ENCODE data around the genes KAT2A, HSD17B1 and COA3.

DNA sequence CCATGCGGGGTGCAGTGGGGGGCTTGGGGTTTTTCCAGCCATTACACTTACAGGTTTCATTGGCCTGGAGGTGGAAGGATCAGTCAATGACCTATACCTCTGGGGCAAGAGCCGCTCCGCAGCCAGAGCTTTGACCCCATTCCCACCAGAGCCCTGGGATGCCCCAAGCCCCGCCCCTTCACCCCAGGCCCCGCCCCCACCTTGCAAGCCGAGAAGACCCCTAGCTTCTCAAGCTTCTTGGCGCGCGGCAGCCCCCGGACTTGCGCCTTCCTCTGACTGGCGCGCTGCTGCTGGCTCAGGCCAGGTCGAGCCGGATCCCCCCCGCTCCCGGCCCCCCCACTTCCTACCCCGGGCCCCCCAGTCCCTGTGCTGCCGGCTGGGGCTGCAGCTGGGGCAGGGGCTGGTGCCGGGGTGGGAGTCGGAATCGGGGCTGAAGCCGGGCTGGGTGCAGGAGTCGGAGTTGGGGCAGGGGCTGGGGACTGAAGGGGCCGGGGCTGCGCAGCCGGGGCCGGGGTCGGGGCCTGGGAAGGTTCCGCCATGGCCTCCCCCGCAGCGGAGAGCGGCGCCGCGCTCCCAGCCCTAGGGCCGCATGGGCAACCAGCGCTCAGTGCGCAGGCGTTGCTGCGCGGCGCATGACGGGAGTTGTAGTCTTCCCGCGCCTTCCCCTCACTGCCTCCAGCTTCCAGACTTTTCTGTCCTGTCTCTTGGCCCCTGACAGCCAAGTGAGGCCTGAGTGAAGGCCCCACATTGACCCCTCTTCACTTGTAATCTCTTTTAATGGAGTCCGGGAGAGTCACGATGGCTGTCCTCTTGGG is at the start of gene KAT2A:
Gene KAT2A, minus strand, starts transcription at position 602 of the 815 bp plus-strand sequence.
- PRO-cap, result unidirectional peak, minus-strand start at position 591 of the sequence
CAGE:
- cytosol, long polyA minus RNA, result no peak
- cytosol, long polyA plus RNA, result no peak
- long polyA plus RNA, result no peak
- nucleus, long polyA minus RNA, result no peak
- nucleus, long polyA plus RNA, result no peak

DNA sequence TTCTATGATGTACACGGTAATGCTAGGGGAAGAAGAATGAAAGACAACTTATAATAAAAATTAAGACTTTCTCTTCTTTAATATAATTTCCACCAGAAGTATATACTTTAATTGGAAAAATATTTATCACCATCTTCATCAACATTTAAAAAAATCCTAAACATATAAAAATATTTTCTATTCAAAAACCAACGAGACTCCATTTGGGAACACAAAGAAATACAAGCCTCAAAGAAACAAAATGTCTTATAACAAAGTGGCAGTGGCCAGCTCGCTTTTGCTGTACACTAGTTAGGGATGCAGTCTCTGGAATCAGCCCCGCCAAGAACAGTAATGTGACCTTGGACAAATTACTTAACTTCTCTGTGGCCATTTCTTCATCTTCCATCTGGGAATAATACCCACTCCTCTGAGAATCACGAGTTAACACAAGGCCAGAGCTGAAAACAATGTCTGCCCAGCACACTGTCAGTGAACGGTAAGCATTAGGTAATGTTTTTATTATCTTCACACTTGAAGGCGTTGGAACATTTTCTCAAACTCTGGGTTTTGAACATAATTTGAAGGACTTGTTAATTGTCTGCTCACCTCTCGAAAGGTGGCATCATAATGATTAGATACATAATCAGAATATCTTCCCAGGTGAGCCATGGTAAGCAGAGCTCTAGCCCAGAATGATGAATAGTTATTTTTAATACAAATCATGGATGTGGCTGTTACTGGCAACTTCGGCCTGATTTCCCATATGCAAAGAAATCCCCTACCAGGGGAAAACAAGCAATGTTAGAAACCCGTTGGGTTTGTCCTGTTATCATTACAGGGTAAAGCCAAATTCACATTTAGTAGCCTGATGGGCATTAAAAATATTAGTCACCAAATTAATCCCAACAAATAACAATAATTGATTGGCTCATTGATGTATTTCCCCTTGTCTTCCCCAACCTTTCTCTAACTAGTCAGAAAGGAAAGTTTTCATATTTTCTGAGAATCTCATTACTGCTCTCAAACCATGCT is 5.4 kb downstream of the STAT5B start:
- PRO-cap, result no peak
CAGE:
- cytosol, long polyA minus RNA, result no peak
- cytosol, long polyA plus RNA, result no peak
- long polyA plus RNA, result no peak
- nucleus, long polyA minus RNA, result no peak
- nucleus, long polyA plus RNA, result no peak

- PRO-cap, result no peak
CAGE:
- cytosol, long polyA minus RNA, result no peak
- cytosol, long polyA plus RNA, result no peak
- long polyA plus RNA, result no peak
- nucleus, long polyA minus RNA, result no peak
- nucleus, long polyA plus RNA, result no peak
Measured at GRCh38 chr17:42273175-42273508, 3.0 kb downstream of the STAT5B start.

DNA sequence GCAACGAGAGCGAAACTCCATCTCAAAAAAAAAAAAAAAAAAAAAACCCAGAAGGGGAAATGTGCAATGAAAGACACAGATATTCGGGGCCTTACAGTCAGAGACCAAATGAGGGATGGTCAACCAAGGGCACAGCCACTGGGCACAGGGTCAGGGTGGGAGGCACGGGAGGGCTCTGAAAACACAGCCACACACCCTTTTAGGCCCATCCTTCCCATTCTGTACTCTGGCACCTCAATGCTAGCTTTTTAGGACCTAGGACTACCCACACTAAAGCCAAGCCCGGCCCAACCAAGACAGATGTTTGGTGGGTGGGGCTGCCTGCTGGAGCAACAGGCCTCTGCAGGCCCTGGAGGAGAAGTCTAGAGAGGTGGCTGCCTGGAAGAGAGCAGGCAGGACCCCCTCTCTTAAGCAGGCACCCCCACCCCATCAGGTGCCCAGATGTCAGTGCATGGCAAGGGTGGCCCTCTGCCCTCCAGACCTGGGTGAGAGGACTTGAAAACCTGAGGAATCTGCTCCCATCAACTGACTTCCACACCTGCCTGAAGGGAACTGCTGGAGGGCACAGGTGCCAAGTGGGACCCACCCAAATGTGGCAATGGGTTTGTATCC is 2.0 kb upstream of the STAT5A start:
- PRO-cap, result no peak
CAGE:
- cytosol, long polyA minus RNA, result no peak
- cytosol, long polyA plus RNA, result no peak
- long polyA plus RNA, result no peak
- nucleus, long polyA minus RNA, result no peak
- nucleus, long polyA plus RNA, result no peak

DNA sequence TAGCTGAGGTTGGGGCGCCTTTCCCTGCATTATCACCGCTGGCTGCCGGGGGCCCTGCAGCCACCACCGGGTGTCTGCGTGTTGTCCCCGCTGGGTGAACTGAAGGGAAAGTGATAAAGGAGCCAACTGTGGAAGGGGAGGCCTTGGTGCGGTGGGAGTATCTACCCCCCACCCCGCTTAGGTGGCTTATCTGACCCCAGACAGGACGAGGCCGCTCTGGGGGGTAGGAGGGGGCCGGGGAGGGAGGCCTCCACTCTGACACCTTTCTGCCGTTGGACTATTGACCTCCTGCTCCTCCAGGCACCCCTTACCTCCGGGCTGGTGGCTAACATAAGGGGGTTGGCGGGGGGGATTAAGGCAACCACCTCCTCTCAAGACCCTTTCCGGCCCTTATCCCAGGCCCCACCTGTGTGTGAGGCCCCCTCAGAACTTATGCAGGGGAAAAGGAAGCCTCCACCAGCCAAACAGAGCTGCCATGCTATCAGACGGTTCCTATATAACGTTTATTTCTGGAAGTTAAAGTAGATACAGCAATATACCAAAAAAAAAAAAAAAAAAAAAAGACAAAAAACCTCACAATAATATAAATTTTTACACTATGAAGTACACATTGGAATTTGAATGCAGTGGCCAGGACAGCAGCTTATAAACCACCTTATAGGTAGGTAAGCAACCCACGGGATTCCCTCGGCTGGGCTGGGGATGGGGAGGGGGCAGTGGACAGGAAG is 24.7 kb downstream of the STAT5A start:
- PRO-cap, result no peak
CAGE:
- cytosol, long polyA minus RNA, result no peak
- cytosol, long polyA plus RNA, result no peak
- long polyA plus RNA, result no peak
- nucleus, long polyA minus RNA, result no peak
- nucleus, long polyA plus RNA, result no peak

- PRO-cap, result no peak
CAGE:
- cytosol, long polyA minus RNA, result no peak
- cytosol, long polyA plus RNA, result no peak
- long polyA plus RNA, result no peak
- nucleus, long polyA minus RNA, result no peak
- nucleus, long polyA plus RNA, result no peak
Measured at GRCh38 chr17:42313632-42314113, 25.4 kb downstream of the STAT5A start.

DNA sequence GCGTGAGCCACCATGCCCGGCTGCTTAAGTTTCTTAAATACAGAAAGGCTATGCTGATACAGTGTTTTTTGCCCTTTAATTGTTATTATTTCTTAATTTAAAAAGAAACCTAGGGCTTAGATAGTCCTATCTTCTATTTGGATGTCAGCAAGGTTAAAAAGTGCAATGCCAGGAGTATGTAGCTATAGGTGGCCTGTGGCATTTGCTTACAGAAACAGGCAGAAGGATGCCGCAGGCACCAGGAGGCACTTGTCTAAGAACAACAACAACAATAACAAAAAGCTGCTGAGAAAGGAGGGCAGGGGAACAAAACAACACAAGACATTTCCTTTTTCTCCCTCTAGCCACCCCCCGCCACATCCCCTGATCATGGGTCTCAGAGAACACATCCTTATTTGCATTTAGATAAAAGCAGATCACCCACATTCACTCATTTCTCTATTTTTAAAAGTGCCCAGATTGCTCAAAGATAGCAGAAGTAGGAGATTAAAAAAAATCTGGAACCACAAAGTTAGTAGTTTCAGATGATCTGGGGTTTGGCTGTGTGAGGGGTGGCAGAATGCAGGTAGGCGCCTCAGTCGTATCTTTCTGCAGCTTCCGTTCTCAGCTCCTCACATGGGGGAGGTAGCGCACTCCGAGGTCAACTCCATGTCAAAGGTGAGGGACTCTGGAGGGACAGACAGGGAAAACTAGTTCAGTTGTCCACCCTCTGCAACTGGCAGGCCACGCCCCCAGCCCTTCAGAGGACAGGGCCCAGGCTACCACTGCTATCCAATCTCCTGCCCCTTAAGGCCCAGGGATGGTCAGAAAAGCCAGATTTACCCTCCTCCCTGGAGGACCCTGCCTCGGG is 27.1 kb downstream of the STAT5A start:
- PRO-cap, result no peak
CAGE:
- cytosol, long polyA minus RNA, result no peak
- cytosol, long polyA plus RNA, result no peak
- long polyA plus RNA, result no peak
- nucleus, long polyA minus RNA, result no peak
- nucleus, long polyA plus RNA, result no peak

GRCh38 chr17:42460342-42461096 is 1.8 kb downstream of the ATP6V0A1 start:
- PRO-cap, result no peak
CAGE:
- cytosol, long polyA minus RNA, result no peak
- cytosol, long polyA plus RNA, result no peak
- long polyA plus RNA, result no peak
- nucleus, long polyA minus RNA, result no peak
- nucleus, long polyA plus RNA, result start-site peak on the plus strand at chr17:42460880-42460954, 20 and 16 reads in 2 replicates

- PRO-cap, result no peak
CAGE:
- cytosol, long polyA minus RNA, result no peak
- cytosol, long polyA plus RNA, result no peak
- long polyA plus RNA, result no peak
- nucleus, long polyA minus RNA, result no peak
- nucleus, long polyA plus RNA, result no peak
Measured at GRCh38 chr17:42469834-42470335, 11.2 kb downstream of the ATP6V0A1 start.

DNA sequence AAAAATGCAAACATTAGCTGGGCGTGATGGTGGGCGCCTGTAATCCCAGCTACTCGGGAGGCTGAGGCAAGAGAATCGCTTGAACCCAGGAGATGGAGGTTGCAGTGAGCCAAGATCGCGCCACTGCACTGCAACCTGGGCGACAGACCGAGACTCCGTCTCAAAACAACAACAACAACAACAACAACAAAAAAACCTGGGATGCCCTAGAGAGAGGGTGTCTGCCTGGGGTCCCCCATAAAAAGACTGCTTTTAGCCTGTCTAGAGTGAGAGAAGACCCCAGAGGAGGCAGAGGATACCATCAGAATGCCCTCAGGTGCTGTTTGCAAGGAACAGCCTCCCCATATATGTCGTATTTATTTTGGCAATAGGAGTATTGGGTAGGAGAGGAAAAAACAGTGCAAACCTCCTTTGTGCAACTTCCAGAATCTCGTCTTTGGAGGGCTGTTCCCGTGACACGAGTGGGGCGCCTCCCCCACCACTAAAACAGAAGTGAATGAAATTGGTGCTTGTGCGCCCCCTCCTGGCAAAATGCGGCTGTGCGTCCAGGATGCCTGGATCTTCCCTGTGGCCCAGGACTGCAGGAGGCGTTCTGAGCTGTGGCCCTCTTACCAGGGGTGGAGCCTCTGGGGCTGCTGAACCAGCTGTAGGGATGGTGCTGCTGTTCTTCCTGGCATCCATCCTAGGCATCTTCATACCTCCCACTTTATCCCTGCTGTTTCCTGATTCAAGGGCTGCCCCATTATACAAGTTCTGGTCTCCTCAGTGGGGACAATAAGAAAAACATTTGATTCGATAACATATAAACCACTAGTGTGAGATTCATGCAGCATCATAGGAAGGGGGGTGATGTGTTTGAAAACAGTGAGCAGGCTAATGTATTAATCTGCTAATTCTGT is 18.7 kb upstream of the NAGLU start:
- PRO-cap, result no peak
CAGE:
- cytosol, long polyA minus RNA, result no peak
- cytosol, long polyA plus RNA, result no peak
- long polyA plus RNA, result no peak
- nucleus, long polyA minus RNA, result no peak
- nucleus, long polyA plus RNA, result no peak

- PRO-cap, result no peak
CAGE:
- cytosol, long polyA minus RNA, result no peak
- cytosol, long polyA plus RNA, result no peak
- long polyA plus RNA, result no peak
- nucleus, long polyA minus RNA, result no peak
- nucleus, long polyA plus RNA, result no peak
Measured at GRCh38 chr17:42522132-42522442, 14.0 kb upstream of the NAGLU start.

GRCh38 chr17:42547578-42548105 is 5.1 kb upstream of the HSD17B1 start:
- PRO-cap, result no peak
CAGE:
- cytosol, long polyA minus RNA, result no peak
- cytosol, long polyA plus RNA, result no peak
- long polyA plus RNA, result no peak
- nucleus, long polyA minus RNA, result no peak
- nucleus, long polyA plus RNA, result no peak

- PRO-cap, result no peak
CAGE:
- cytosol, long polyA minus RNA, result no peak
- cytosol, long polyA plus RNA, result no peak
- long polyA plus RNA, result no peak
- nucleus, long polyA minus RNA, result no peak
- nucleus, long polyA plus RNA, result no peak
Measured at GRCh38 chr17:42552826-42553159, at the start of gene HSD17B1. HSD17B1 (plus strand) TSS chr17:42552923.

GRCh38 chr17:42572871-42573768 is 4.4 kb downstream of the PSMC3IP start:
- PRO-cap, result no peak
CAGE:
- cytosol, long polyA minus RNA, result no peak
- cytosol, long polyA plus RNA, result no peak
- long polyA plus RNA, result no peak
- nucleus, long polyA minus RNA, result no peak
- nucleus, long polyA plus RNA, result no peak

DNA sequence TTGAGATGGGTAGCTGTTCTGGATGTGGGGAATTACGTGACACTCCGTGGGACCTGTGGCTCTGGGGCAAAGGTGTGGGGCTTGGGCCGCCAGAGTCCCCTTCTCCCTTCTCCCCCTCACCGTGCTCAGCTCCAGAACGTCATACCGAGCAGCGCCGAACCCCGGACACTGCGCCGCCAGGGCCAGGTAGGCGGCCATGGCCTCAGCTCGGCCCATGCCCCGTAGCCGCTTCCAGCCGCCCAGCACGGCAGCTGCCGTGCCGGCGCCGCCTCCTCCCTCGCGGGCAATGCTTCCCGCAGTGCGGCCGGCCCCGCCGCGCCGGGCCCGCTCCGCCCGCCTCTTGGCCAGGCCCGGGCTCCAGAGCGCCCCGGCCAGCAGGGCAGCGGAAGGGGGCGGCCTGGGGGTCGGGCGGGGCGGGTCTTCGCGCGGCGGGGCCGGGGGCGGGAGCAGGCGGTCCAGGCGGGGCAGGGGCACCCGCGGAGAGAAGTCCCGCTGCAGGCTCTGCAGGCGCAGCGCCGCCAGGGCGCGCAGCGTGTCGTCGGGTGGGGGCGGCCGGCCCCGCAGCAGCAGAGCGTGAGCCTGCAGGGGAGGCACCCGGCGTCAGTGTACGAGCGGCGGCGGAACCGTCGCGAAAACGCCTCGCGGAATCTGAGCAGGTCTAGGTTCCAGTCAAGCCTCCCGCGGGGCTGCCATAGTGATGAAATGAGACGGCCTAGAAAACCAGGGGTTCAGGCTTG is 6.8 kb downstream of the PLEKHH3 start:
- PRO-cap, result no peak
CAGE:
- cytosol, long polyA minus RNA, result no peak
- cytosol, long polyA plus RNA, result no peak
- long polyA plus RNA, result no peak
- nucleus, long polyA minus RNA, result no peak
- nucleus, long polyA plus RNA, result no peak

- PRO-cap, result no peak
CAGE:
- cytosol, long polyA minus RNA, result no peak
- cytosol, long polyA plus RNA, result no peak
- long polyA plus RNA, result no peak
- nucleus, long polyA minus RNA, result no peak
- nucleus, long polyA plus RNA, result no peak
Measured at GRCh38 chr17:42749642-42750016, 4.8 kb upstream of the EZH1 start.

GRCh38 chr17:42798327-42799042 is at the start of gene COA3:
COA3 (minus strand) TSS chr17:42798704.
- PRO-cap, result bidirectional peak, plus-strand start at chr17:42798792, minus-strand start at chr17:42798704
CAGE:
- cytosol, long polyA minus RNA, result start-site peak on the minus strand at chr17:42798689-42798699, 467 reads
- cytosol, long polyA plus RNA, result start-site peak on the minus strand at chr17:42798686-42798712, 3,657 and 3,849 reads in 2 replicates
- long polyA plus RNA, result start-site peak on the minus strand at chr17:42798687-42798714, 5,418 and 4,673 reads in 2 replicates
- nucleus, long polyA minus RNA, result start-site peak on the minus strand at chr17:42798689-42798701, 128 reads
- nucleus, long polyA plus RNA, result start-site peak on the minus strand at chr17:42798689-42798714, 998 and 881 reads in 2 replicates

- PRO-cap, result no peak
CAGE:
- cytosol, long polyA minus RNA, result no peak
- cytosol, long polyA plus RNA, result no peak
- long polyA plus RNA, result no peak
- nucleus, long polyA minus RNA, result no peak
- nucleus, long polyA plus RNA, result no peak
Measured at GRCh38 chr17:42842380-42843413, 1.7 kb upstream of the AOC2 start.

DNA sequence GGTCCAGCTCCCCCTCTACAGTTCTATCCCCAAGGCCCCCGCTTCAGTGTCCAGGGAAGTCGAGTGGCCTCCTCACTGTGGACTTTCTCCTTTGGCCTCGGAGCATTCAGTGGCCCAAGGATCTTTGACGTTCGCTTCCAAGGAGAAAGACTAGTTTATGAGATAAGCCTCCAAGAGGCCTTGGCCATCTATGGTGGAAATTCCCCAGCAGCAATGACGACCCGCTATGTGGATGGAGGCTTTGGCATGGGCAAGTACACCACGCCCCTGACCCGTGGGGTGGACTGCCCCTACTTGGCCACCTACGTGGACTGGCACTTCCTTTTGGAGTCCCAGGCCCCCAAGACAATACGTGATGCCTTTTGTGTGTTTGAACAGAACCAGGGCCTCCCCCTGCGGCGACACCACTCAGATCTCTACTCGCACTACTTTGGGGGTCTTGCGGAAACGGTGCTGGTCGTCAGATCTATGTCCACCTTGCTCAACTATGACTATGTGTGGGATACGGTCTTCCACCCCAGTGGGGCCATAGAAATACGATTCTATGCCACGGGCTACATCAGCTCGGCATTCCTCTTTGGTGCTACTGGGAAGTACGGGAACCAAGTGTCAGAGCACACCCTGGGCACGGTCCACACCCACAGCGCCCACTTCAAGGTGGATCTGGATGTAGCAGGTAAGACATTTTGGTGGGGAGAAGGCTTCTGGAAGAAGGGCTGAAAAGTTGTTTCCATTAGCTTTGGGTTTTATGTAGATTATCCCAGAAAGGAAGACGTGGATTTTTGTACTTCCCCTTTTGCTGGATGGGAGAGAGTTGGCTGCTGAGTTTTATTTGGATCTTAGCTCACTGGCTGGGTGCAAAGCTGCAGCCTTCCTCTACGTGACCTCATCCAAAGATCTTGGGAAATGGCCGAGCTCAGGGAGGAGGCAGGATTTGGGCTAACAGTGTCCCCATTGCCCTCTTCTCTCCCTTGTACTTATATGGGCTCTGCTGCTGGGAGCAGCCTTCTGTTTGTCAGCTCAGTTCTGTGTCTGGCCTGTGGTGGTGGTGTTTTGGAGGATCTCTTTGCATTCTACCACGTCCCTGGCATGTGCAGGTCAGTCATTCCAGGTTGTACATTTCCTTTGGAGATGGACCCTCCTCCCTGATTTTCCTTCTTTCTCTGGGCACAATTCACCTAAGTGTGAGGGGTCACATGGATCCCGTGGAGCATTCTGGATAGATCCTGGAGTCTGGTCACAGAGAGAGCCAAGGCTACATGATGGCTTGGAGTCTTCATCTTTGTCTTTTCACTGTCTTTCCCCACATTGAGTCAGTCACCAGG is 1.7 kb downstream of the AOC3 start:
- PRO-cap, result no peak
CAGE:
- cytosol, long polyA minus RNA, result no peak
- cytosol, long polyA plus RNA, result no peak
- long polyA plus RNA, result no peak
- nucleus, long polyA minus RNA, result no peak
- nucleus, long polyA plus RNA, result no peak

DNA sequence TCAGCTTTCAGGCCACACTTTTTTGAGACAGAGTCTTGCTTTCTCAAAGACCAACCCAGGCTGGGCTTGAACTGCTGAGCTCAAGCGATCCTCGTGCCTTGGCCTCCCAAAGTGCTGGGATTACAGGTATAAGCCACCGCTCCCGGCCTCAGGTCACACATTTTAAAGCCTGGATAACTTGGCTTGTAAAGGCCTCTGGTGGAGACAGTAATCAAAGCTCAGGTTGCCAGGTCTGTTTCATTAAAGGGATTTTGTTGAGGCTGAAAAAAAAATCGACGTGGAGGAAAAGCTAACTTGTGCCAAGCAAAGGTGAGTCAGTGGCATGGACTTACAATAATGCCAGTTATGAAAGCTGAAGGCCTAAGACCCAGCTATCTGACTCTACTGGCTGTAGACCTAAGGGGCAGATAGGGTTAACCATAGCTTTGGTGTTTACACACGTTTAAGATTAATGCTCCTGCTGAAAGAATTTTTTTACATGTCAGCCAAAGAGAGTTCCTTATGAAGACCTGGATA is 839 bp downstream of the NBR1 start:
- PRO-cap, result no peak
CAGE:
- cytosol, long polyA minus RNA, result no peak
- cytosol, long polyA plus RNA, result no peak
- long polyA plus RNA, result no peak
- nucleus, long polyA minus RNA, result no peak
- nucleus, long polyA plus RNA, result no peak

Data from endothelial cell of umbilical vein (primary cell).